Fibroblast of the aortic adventitia (primary cell): ENCODE measurements around a stretch of chr16.

GRCh38 chr16:29272064-29272621 lies 134.4 kb downstream of the NPIPB11 start:
- CAGE, long polyA plus RNA = no peak

DNA sequence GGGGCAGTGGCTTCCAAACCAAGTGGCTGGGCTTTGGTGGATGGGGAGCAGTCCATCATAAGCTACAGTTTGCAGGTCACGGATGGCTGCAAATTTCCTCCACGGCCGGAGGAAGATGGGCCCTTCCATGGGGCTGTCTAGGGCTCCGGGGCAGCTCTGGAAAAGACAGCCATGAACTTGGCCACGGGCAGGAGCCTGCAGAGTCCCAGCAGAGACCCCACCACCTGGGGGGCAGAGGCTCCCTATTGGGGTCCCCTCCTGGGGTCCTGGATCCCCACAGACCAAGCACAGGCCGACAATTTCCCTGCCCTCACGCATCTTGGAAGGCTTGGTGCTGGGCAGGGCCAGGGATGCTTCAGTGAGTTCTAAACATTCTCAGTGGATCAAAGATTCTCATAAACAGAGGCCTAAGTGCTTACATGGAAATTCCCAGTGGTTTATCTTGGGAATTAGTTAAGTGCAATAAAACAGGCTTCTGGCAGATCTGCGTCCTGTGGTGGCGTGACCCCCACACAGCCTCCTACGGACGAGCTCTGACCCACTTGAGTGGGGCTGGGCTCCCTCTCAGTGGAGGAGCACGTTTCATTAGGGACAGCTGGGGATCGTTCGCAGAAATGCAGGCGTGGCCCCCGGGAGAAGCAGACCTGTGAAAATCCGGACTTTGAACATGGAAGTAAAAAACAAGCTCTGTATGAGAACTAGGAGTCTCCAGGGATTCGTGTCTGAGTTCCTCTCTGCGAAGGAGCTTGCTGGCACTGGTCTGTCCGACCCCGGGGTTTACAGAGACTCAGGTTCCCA lies 117.9 kb downstream of the NPIPB11 start:
- CAGE, long polyA plus RNA = no peak

- CAGE, long polyA plus RNA = no peak
These were observed 17.4 kb upstream of the SPN start for GRCh38 chr16:29645542-29646204.

GRCh38 chr16:29673993-29674648 lies 4.9 kb upstream of the QPRT start:
- CAGE, long polyA plus RNA = no peak

GRCh38 chr16:29697908-29698323 lies 18.9 kb downstream of the QPRT start:
- CAGE, long polyA plus RNA = no peak

DNA sequence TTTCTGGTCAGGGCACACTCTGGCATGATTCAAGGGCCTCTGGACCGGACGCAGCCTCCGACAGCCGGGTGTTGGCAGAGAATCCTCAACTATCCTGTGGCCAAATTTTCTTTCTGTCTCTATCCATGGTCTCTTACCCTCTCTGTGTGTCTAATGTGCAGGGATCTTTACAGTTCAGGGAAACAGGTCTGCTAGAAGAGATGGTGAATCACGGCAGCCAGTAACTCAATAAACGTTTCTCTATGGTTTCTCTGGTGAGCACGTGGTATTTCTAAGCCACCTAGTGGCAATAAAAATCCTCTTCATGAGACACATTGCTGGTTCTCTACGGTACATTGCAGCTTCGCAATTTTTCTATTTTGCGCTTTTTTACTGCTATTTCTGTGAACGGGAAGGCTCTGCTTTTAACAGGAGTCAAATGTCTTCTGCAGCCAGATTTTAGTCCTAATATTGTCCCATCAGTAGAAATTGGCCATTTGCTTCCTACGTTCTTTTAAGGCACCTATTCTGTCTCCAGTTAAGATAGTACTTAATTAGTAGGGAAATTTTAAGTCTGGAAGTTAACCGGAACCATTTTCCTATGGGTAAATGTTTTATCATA lies 31.4 kb downstream of the QPRT start:
- CAGE, long polyA plus RNA = no peak

GRCh38 chr16:29736671-29737273 lies 9.0 kb downstream of the C16orf54 start:
- CAGE, long polyA plus RNA = no peak

- CAGE, long polyA plus RNA = start-site peak on the plus strand at chr16:29804829-29804843, 22 and 21 reads in 2 replicates
These were observed 1.8 kb upstream of the MAZ start for GRCh38 chr16:29804348-29805077.

GRCh38 chr16:29807083-29807989 lies 1.0 kb downstream of the MAZ start:
- CAGE, long polyA plus RNA = no peak

DNA sequence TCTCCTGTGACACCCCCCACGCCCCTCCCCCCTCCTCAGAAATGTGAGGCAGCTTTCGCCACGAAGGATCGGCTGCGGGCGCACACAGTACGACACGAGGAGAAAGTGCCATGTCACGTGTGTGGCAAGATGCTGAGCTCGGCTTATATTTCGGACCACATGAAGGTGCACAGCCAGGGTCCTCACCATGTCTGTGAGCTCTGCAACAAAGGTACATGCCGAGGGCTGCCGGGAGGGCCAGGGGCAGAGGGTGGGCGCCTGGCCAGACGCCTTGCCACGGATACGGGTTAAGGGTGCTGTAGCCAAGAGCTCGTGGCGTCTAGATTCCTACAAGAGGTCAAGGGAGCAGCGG lies 2.2 kb downstream of the MAZ start:
- CAGE, long polyA plus RNA = no peak

DNA sequence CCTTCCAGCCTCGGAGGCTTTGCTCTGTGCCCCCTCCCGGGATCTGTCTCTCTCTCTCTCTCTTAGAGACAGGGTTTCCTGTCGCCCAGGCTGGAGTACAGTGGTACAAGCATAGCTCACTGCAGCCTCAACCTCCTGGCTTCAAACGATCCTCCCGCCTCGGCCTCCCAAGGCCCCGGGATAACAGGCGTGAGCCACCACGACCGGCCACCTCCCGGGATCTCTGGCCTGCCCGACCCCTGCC lies 13.9 kb upstream of the CDIPT start:
- CAGE, long polyA plus RNA = no peak

- CAGE, long polyA plus RNA = no peak
These were observed 6.7 kb downstream of the ASPHD1 start for GRCh38 chr16:29906846-29907547.

DNA sequence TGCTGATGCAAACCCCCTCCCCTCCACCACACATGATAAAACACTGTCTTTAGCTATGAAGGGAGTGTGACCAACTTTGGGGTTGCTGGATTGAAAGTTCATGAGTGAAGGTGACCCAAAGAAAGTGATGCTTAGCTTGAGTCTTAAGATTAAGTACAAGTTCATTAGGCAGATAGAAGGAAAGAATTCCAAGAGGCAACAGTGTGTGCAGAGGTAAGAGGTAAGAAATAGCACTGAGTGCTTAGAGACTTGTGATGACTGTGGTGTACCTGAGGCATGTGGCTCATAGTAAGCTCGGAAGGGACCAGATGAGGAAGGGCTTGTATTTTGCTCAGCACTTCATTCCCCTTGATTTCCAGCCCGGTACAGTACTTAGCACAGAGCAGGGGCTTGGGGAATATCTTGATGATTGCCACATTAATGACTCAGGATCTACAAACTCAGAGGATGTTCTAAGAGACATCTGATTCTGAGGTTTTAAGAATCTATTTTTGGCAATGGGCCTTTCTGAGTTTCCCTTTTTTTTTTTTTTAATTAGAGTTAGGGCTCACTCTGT lies 9.0 kb downstream of the ASPHD1 start:
- CAGE, long polyA plus RNA = no peak

GRCh38 chr16:29962560-29963088 lies 745 bp downstream of the TMEM219 start:
- CAGE, long polyA plus RNA = no peak

GRCh38 chr16:29990011-29990488 lies 5.4 kb downstream of the HIRIP3 start:
- CAGE, long polyA plus RNA = no peak

- CAGE, long polyA plus RNA = no peak
These were observed 711 bp upstream of the TBC1D10B start for GRCh38 chr16:30370842-30371567.

DNA sequence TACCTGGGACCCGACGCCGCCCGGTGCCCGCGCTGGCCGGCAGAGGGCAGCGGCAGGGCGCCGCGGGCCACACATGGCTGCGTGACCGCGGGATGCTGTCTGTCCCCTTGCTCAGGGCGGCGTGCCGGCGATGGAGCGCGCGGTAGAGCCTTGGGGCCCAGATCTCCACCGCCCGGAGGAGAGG lies 337 bp downstream of the ZNF48 start:
- CAGE, long polyA plus RNA = no peak

DNA sequence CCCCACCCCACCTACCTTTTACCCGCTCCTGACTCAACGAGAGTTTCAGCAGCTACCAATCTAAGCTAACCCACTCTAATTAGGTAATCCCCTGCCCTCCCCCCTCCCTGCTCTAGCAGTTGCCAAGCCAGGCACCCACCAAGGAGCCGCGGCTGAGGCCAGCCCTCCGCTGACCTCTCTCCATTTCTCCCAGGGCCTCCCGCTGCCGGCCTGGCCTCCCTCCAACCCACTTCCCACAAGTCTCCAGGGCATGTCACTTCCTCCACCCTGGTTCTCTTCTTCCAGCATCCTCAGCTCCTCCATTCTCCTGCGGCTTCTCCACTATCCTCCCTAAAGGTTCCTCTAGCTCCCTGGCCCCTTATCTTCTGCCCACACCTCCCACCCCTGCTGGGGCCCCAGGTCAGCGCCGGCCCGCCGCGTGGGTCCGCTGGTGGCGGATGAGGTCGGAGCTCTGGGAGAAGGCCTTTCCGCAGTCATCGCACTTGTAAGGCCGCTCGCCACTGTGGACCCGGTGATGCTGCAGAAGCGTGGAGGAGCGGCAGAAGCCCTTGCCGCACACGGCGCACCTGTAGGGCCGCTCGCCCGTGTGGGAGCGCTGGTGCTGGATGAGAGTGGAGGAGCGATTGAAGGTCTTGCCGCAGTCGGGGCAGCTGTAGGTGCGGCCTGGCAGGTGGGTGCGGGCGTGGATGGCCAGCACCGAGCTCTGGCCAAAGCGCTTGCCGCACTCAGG lies 2.1 kb downstream of the ZNF768 start:
- CAGE, long polyA plus RNA = no peak

- CAGE, long polyA plus RNA = no peak
These were observed 597 bp downstream of the ZNF768 start for GRCh38 chr16:30525800-30526138.

- CAGE, long polyA plus RNA = no peak
These were observed 1.0 kb downstream of the ZNF747 start for GRCh38 chr16:30533489-30534146.